Cerebellum (tissue), 5 donors: ENCODE data around the genes NCK1, IL20RB and CLDN18.

GRCh38 chr3:134486892-134487094, 936 bp downstream of the CEP63 start:
- PRO-cap, 3 experiments: no peak in any of the 3 experiments
- RAMPAGE, long total RNA: no peak

- PRO-cap, 3 experiments: peak in 1 of 3 experiments; most common plus-strand start chr3:134602350 (in 1)
- RAMPAGE, long total RNA: no peak
Observed at GRCh38 chr3:134602069-134602604, 48.7 kb downstream of the KY start.

DNA sequence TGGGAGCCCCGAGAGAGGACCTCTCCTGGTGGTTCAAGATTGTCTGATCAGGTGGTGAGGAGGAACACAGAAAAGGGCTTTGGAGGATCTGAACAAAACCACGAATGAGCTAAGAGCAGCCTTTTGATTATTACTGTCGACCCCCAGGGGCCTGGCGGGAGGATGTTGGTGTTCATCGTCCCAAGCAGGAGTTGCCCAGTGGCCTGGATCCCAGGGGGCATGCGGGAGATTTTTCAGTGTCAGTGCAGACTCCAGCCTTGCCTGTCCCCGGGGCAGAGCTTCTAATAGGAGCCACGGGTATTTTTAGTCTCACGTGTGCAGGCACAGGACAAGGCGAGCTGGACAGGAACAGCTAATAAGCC, 8.8 kb upstream of the KY start:
- PRO-cap, 3 experiments: no peak in any of the 3 experiments
- RAMPAGE, long total RNA: no peak

DNA sequence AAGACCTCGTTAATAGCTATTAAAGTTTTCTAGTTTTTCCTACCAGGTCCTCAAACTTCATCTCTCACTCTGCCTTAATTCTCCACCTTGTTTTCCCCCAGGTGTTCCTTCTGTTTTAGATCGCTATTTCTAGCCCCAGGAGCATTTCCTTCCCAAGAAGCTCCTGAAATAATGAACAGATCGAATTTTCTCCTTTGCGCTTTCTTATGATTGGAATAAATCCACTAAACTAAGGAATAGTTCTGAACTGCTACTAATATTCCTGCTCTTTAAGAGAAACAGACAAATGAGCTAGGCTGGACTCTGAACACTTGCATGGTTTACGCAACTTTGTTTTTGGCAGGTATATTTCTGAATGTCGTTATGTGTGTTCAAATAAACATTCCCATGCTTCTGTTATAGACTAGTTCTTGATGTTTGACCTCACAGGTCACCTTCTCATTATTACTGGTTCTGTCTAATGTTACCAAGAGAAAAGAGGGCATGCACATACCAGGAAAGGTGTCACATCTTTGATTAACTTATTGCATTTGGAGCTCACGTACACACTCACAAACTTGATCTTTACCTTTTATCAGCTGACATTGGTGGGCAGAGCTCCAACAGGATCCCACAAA, 418.1 kb downstream of the EPHB1 start:
- PRO-cap, 3 experiments: no peak in any of the 3 experiments
- RAMPAGE, long total RNA: no peak

- PRO-cap, 3 experiments: no peak in any of the 3 experiments
- RAMPAGE, long total RNA: no peak
Observed at GRCh38 chr3:136151072-136151597, 45.0 kb downstream of the MSL2 start.

- PRO-cap, 3 experiments: no peak in any of the 3 experiments
- RAMPAGE, long total RNA: no peak
Observed at GRCh38 chr3:136173387-136174238, 22.5 kb downstream of the MSL2 start.

- PRO-cap, 3 experiments: no peak in any of the 3 experiments
- RAMPAGE, long total RNA: no peak
Observed at GRCh38 chr3:136255465-136256033, 5.4 kb downstream of the PCCB start.

DNA sequence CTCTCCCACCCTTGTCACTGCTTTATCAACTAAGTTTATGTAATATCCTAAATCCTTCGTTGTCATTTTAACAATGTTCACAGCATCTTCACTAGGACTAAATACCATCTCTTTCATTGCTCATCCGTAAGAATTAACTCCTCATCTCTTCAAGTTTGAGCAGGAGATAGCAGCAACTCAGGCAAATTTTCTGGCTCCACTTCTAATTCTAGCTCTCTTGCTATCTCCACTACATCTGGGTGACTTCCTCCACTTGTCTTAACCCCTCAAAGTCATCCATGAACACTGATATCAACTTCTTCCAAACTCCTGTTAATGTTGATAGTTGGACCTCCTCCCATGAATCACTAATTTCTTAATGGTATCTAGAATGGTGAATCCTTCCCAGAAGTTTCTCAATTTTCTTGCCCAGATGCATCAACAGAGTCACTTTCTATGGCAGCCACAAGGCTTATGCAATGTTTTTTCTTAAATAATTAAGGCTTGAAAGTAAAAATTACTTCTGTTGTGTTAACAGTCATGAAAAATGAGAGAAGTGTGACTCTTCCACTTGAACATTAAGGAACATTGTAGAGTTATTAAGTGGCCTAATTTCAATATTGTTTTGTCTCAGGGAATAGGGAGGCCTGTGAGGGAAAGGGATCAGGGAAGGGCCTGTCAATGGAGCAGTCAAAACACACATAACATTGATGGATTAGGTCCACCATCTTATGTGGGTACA, 164.3 kb downstream of the PCCB start:
- PRO-cap, 3 experiments: no peak in any of the 3 experiments
- RAMPAGE, long total RNA: no peak

GRCh38 chr3:136434796-136435183, 184.7 kb downstream of the PCCB start:
- PRO-cap, 3 experiments: no peak in any of the 3 experiments
- RAMPAGE, long total RNA: no peak

GRCh38 chr3:136861738-136862324, at the start of gene NCK1:
TSS of gene NCK1 (plus strand) at chr3:136862208.
- PRO-cap, 3 experiments: peak in 3 of 3 experiments; most common plus-strand start chr3:136862233 (in 3); most common minus-strand start chr3:136862019 (in 3)
- RAMPAGE, long total RNA: no peak

DNA sequence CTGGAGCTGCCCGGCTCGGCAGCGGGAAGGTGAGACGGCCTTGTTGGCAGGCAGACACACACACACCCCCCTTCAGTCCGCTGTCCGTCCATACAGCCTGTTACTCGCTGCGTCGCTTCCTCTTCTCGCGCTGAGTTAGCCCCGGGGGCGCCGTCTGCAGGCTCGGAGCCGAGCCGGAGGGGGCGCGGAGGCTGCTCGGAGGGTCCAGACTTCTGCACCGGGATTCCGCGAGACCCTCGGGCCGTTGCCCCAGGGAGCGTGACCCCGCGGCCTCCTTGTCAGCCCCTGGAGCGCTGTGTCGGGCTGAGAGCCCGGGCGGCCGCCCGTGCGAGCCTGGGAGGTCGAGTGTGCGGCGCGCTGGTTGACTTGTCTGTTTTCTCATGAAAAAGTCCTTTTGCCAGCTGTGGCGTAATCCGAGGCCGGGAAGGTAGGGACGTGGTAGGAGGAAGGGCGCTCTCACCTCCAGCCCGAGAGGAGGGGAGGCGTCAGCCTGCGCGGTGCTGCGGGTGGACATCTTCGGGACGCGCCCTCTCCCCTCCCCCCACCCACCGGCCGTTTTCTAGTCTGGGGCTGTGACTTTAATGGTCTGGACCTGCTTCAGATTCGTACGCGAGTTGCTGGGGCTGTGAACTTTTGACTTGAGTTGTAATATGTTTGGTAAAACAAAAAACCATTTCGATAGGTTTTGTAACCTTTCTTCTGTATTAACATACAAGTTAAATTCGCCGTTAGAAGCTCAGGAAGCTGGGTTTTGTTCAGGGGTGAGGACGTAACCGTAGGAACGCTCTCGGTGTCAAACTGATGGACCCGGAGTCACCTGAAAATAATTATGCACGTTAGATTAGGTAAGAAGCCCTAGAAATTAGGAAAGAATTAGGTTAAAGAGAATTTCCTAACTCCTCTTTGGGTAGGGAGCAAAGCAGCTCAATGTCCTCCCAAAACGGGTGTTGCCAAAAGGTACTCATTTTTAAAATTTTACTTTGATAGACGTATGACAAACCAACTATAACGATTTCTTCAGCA, 628 bp downstream of the NCK1 start:
- PRO-cap, 3 experiments: peak in 1 of 3 experiments; most common minus-strand start position 322 of the sequence (in 1)
- RAMPAGE, long total RNA: no peak

DNA sequence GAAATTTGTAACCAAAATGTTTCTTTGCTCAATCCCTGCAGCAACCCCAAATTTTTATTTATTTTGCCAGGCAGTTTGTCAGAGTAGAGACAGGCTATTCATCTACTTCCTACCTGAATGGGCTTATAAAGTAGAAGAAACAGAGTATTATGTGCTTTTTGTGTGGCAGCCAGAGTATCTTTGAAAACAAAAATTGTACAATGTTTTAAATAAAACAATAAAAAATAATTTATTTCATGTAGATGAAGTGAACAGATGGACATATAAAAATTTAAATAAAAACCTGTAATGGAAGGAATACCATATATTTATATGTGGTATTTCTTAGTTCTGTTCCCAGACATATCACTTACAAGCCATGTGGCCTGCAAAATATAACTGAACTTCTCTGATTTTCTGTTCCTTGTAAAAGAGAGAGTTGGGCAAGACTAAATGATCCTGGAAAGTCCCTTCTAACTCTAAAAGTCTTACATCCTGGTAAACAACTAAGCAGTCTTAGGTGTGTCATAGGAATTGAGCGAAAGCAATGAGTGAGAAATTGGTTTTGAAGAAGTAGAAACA, 25.4 kb upstream of the IL20RB start:
- PRO-cap, 3 experiments: no peak in any of the 3 experiments
- RAMPAGE, long total RNA: no peak

DNA sequence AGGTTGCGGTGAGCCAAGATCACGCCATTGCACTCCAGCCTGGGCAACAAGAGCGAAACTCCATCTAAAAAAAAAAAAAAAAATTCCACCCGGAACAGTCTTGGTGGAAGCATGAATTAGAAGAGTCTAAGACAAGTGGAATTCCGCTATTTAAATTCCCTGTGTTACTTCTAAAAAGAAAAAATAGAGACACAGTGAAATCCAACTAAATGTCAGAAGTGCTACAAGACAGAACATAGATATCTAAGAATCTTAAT, 3.7 kb upstream of the IL20RB start:
- PRO-cap, 3 experiments: no peak in any of the 3 experiments
- RAMPAGE, long total RNA: no peak

- PRO-cap, 3 experiments: no peak in any of the 3 experiments
- RAMPAGE, long total RNA: no peak
Observed at GRCh38 chr3:136957513-136958388, at the start of gene IL20RB. TSS of gene IL20RB (plus strand) at chr3:136957983.

- PRO-cap, 3 experiments: no peak in any of the 3 experiments
- RAMPAGE, long total RNA: no peak
Observed at GRCh38 chr3:136969425-136969907, 11.7 kb downstream of the IL20RB start.

DNA sequence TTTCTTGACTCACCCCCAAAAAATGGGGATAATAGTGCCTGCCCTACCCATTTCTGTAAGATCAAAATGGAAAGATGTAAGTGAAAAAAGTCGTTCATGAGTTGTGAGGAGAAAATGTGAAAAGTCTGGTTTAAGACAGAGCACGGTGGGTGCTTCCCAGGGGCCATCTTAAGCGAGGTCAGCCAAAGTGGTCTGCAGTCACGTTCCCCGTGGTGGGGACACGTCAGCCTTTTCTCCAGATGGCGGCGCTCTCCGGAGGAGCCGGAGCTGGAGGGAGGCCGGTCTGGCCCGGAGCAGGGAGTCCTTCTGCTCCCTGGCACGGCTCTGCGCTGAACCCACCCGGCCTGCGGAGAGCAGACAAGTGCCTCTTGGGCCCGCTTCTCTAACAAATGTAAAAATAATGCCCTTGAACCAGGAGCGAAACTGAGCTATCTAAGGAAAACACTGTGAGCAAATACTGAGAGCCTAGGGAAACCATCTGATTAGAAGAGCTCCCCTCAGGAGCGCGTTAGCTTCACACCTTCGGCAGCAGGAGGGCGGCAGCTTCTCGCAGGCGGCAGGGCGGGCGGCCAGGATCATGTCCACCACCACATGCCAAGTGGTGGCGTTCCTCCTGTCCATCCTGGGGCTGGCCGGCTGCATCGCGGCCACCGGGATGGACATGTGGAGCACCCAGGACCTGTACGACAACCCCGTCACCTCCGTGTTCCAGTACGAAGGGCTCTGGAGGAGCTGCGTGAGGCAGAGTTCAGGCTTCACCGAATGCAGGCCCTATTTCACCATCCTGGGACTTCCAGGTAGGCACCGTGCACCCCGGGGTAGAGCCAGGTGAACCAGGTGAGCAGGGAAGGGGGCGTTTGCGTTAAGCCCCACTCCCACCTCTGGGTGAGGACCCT, at the start of gene CLDN18:
CLDN18 (plus strand) TSS at position 517 of the 896 bp plus-strand sequence.
- PRO-cap, 3 experiments: no peak in any of the 3 experiments
- RAMPAGE, long total RNA: no peak

GRCh38 chr3:138081660-138082504, 33.5 kb downstream of the DZIP1L start:
- PRO-cap, 3 experiments: no peak in any of the 3 experiments
- RAMPAGE, long total RNA: no peak

DNA sequence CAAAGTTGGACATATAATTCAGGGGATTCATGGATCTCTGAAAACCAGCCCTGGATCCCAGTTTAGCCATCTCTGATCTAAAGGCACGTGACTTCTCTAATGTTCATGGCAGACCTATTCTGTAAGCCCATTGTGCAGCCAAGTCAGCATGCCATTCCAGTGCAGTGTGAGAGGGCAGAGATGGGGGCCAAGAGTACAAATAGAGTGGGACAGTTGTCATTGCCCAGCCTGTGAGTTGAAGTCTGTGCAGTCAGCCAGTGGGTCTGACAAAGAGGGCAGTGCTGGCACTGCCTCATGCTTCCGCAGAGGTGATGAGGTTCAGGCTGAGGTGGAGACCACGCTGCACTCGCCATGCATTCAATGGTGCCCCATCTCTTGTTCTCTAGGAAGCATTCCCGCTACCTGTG, 3.5 kb downstream of the MRAS start:
- PRO-cap, 3 experiments: no peak in any of the 3 experiments
- RAMPAGE, long total RNA: no peak

DNA sequence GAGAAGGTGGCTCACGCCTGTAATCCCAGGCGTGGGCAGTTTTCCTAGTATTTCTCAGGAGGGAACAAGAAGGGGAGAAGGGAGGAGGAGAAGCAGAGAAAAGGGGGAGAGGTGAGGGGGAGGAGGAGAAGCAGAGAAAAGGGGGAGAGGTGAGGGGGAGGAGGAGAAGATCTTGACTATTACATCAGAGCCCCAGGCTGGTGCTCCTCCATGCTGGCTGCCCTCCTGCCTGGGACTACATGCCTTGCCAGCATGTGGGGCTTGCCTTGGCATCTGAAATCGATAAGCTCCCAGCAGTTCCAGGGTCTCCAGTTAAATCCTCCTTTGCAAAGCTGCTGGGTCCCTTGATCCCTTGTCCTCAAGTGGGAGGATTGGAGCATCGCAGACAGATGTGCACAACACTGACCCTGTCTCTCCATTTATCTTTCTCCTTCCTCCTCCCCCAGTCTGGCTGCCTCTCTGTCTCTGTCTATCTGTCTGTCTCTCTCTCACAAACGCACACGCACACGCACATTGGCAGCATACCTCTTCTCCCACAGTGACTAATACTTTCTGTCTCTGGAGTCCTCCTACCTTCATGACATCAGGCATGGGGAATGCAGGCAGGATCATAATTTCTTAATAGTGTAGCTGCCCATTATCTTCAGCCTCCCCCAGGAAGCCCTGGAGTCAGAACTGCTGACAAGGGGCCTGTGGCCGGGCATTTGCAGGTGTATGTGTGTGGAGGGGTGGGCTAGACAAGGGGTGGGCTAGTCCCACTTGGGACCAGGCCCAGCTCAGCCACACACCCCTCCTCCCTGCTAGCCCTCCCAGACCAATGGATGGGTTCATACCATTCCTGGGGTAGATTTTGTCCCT, 41.8 kb downstream of the MRAS start:
- PRO-cap, 3 experiments: no peak in any of the 3 experiments
- RAMPAGE, long total RNA: no peak

DNA sequence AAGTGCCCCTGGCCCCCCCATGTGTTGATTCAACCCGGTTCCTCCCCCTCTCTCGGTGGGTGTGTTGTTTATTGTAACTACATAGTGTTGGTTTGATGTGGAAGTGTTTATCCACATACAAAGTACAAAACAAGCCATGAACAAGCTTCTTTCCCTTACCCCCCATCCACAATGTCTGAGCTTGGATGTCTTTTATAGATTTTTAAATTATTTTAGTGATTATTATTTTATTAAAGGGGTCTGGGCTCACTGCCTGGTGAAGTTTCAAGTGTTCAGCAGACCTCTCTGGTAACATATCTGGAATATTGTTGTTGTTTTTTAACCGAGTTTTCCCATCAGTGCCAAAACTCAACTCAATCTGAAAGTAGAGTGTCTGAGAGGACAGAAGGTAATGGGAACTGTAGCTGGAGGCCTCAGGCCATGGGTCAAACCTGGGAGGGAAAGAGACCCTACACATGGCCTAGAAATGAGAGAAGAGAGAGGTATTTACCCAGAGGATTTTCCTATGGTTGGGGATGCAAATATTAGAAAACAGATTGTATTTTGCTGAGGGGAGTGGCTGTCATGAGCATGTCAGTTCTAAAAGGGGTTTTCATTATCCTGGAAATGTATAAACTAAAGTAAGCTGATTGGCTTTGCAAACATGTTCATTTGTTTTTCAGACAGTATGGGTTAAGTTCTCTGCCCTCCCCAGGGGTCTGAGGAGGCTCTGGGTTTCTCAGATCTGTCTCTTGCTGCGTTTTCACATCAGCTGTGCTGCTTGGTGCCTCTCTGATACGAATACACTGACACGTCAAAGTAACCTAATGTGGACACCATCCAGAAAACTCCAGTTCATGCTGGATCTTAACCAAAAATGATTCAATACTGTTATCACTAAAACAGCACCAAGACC, 31.7 kb upstream of the ESYT3 start:
- PRO-cap, 3 experiments: no peak in any of the 3 experiments
- RAMPAGE, long total RNA: no peak